Cytotoxic T cell (primary cell): ENCODE results near the gene INHBC.

DNA sequence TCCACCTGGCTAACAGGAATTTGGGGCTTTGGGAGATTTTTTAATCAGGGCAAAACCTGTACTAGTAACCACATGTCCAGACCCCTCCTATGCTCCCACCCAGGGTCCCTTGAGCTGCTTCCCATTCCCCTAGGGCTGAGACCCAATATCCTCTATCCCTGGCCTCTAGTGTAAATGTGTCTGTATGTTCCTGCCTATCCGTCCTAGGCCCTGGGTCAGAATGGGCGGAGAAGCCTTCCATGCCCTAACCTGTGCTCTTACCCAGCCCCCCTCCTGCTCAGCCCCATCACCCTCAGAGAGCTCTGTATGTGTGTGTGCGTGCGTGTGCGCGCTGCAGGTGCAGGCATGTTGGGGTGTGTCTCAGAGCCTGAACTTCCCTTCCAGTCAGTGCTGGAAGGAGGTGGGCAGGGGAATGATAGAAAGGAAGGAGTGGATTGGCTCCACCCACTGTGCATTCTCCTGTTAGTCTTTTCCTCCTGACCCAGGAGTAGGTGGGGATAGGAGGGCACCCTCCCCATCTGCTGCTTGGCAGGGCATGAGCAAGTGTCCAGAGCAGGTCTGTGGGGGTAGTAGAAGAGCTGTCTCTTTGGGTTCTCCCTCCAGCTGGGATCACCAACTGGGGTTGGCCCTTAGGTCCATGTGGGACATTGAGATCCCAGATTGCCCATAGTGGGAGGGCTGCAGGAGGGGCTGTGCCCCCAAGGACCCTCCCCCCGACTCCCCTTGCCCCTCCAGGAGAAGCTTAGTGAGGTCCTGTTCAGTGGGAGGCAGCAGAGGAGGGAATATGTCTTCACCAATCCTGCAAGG, 7.3 kb downstream of the NAB2 start:
- PRO-cap, 2 experiments, result no peak in any of the 2 experiments

DNA sequence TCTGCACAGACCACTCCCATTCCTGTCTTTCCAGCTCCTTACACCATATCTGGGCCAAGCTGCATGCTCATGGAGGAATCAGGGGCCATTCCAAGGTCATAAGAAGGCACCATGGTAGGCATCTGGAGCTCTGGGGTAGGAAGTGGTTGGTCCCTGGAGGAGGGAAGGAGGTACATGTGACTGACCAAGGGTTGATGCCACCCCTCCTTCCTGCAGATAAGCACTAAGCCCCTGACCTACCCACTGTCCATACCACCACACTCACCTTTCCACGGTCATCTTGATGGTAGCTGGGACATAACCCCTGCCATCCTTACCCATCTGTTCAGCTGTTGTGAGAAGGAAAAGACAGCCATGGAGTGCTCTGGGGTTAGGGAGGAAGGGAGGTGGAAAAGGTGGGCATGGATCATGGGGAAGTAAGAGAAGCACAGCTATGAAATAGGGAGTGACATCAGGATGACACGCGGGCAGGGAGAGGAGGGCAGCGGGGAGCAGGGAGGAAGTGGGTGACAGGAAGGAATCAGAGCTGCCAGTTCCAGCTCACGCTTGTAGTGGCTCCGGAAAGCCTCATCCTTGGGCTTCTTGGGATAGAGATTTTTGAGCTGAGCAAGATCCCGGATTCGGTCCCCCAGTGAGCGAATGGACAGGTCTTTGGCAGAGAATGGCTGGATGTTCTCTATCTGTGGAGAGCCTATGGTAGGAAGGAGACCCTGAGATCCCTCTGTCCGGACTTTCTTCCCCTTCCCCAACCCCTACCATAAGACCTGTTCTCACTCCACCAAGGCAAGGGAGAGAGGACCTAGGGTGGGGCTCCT, 10.0 kb downstream of the NAB2 start:
- PRO-cap, 2 experiments, result no peak in any of the 2 experiments

DNA sequence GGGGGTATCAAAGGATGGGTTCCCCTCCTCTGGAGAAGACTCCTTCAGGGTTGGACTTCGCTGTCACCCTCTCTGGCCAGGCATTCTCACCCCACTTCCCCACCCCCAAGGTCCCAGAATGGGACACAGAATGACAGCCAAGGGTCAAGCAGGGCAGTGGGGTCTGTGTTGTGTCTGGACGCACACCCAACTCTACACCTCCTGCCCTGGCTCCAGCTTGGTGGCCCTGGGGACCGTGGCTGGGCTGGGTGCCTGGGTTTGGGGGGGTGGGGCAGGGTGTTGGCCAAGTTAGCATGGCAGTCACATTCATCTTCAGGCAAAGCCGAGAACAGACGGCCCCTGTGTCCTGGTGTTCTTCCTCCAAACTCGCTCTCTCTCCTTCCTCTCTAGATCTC, 5.6 kb downstream of the LRP1 start:
- PRO-cap, 2 experiments, result no peak in any of the 2 experiments

DNA sequence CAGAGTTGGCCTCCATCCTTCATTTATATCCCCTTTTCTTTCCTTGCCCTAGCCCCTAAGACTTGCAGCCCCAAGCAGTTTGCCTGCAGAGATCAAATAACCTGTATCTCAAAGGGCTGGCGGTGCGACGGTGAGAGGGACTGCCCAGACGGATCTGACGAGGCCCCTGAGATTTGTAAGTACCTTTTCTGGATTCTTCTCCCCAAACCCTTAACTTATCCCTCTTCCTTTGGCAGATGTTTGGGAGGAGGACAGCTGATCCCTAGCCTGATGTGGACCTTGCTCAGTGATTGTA, 10.1 kb downstream of the LRP1 start:
- PRO-cap, 2 experiments, result no peak in any of the 2 experiments

DNA sequence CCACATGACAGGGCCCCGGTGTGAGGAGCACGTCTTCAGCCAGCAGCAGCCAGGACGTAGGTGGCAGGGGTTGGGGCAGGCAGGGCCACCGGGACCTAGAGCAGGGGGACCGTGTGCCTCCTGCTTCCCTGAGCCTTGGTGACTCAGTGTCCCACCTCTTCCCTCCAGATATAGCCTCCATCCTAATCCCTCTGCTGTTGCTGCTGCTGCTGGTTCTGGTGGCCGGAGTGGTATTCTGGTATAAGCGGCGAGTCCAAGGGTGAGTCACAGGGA, 4.9 kb upstream of the NXPH4 start:
- PRO-cap, 2 experiments, result no peak in any of the 2 experiments

GRCh38 chr12:57215659-57216229, 850 bp upstream of the NXPH4 start:
- PRO-cap, 2 experiments, result no peak in any of the 2 experiments

DNA sequence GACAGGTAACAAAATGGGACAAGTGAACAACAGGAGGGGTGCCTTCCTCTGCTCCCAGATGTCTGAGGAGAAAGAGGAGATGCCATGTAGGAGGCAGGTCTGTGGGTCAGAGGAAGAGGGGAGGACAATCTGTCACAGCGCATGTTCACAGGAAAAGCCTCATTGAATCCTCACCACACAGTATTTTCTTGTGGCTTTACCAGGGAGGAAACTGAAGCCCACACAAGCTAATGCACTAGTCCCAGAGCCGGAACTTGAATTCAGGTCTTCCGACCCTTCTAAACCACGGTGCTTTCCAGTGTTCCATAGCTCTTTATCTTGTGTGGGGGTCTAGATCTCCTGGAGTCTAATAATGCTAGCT, 489 bp upstream of the SHMT2 start:
- PRO-cap, 2 experiments, result no peak in any of the 2 experiments

DNA sequence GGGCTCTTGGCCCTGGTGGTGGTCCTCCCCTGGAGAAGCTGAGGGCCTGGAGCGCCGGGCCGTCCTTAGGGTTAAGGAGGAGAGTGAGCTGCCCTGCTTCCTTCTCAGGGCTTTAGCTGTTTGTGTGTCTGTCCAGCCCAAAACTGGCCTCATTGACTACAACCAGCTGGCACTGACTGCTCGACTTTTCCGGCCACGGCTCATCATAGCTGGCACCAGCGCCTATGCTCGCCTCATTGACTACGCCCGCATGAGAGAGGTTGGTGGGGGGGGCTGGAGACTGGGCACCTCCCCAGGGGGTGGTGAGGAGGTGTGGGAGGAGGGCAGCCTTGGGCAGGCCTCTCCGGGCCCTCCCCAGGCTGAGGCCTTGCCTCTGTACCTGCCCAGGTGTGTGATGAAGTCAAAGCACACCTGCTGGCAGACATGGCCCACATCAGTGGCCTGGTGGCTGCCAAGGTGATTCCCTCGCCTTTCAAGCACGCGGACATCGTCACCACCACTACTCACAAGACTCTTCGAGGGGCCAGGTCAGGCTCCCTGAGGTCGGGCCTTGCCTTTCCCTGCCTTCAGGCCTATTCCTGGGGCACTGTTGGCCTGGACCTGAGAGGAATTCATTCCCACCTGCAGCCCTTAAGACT, 2.9 kb downstream of the SHMT2 start:
- PRO-cap, 2 experiments, result no peak in any of the 2 experiments

- PRO-cap, 2 experiments, result no peak in any of the 2 experiments
Observed at GRCh38 chr12:57259209-57260092, 8.5 kb upstream of the STAC3 start.

GRCh38 chr12:57297640-57298311, 46.8 kb upstream of the STAC3 start:
- PRO-cap, 2 experiments, result no peak in any of the 2 experiments

GRCh38 chr12:57357520-57358033, 73.3 kb downstream of the R3HDM2 start:
- PRO-cap, 2 experiments, result no peak in any of the 2 experiments

DNA sequence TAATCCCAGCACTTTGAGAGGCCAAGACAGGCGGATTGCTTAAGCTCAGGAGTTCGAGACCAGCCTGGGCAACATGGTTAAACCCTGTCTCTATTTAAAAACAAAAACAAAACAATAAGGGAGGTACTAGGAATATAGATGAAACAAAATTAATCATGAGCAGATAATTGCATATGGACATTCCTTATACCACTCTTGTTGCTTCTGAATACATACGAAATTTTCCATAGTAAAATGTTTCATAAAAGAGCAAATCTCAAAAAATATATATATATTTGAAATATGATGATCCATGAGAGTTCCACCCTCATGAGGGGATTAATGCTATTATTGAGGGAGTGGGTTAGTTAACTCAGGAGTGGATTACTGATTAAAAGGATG, 22.4 kb downstream of the R3HDM2 start:
- PRO-cap, 2 experiments, result no peak in any of the 2 experiments

- PRO-cap, 2 experiments, result no peak in any of the 2 experiments
Observed at GRCh38 chr12:57434314-57435231, at the start of gene INHBC. TSS of gene INHBC (plus strand) at chr12:57434784.

GRCh38 chr12:57451896-57453167, 2.8 kb upstream of the INHBE start:
- PRO-cap, 2 experiments, result no peak in any of the 2 experiments

GRCh38 chr12:57456497-57457015, 1.4 kb downstream of the INHBE start:
- PRO-cap, 2 experiments, result no peak in any of the 2 experiments

DNA sequence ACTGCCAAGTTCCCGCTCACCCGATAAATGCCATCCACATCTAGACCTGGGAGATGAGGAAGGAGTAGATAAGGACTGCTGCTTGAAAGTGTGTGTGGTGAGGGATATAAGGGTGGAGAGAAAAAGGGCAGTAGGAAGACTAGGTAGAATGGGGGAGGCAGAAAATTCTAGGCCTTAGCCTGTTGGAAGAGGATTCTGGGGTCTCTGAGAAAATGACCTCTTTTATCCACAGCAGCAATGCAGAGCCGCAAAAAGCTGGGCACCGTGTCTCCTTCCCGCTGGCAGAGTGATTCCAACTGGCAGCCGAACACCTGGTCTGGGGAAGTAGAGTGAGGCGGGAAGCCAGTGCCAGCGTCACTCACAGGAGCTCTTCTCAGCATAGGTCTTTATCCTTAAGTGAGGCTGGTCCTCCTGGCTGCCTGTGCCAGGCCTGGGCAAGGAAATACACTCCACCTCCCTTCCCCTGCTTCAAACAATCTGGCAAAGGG, 5.0 kb downstream of the ARHGAP9 start:
- PRO-cap, 2 experiments, result no peak in any of the 2 experiments

DNA sequence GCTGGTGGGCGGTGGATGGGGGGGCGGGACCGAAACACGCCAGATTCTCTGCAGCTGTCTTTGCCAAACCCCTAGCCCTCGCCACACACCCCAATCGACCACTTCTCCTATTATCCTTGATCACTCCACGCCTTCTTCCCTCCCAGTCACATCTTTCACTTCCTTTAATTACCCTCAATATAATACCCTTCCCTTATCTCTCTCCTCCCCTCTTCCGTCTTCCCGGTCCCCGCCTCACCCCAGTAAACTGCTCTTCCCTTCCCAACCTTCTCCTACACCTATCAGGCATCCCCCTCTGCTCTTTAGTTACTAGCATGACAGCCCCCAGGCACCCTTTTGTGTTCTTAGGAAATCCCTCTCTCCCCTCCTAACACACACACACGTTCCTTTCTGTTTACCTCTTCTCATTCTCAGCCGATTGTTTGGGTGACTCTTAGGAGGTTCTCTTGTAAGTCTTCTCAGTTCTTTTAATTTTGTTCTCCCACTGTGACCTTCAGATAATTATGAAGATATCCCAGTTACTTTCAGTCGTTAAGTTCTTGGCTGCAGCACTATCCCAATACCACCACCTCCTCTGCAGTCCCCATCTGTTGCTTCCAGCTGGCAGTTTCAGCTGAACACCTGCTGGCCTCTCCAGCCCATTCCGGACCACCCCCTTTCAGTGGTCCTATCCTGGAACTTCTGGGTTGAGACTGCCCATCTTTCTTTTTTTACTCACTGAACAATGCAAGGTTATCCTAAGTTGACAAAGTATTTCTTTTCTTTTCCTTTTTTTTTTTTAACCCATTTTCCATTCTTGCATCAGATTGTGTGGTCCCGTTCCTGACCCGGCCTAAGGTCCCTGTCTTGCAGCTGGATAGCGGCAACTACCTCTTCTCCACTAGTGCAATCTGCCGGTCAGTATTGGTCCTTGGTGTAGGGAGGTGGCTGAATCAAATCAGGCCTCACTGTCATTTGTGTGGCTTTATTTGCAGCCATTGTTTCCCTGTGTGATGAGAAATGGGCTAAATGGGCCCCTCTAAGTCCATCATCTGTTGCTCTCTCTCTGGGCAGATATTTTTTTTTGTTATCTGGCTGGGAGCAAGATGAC, 691 bp downstream of the MARS1 start:
- PRO-cap, 2 experiments, result no peak in any of the 2 experiments

- PRO-cap, 2 experiments, result no peak in any of the 2 experiments
Observed at GRCh38 chr12:57525548-57525949, 2.9 kb downstream of the MBD6 start.

DNA sequence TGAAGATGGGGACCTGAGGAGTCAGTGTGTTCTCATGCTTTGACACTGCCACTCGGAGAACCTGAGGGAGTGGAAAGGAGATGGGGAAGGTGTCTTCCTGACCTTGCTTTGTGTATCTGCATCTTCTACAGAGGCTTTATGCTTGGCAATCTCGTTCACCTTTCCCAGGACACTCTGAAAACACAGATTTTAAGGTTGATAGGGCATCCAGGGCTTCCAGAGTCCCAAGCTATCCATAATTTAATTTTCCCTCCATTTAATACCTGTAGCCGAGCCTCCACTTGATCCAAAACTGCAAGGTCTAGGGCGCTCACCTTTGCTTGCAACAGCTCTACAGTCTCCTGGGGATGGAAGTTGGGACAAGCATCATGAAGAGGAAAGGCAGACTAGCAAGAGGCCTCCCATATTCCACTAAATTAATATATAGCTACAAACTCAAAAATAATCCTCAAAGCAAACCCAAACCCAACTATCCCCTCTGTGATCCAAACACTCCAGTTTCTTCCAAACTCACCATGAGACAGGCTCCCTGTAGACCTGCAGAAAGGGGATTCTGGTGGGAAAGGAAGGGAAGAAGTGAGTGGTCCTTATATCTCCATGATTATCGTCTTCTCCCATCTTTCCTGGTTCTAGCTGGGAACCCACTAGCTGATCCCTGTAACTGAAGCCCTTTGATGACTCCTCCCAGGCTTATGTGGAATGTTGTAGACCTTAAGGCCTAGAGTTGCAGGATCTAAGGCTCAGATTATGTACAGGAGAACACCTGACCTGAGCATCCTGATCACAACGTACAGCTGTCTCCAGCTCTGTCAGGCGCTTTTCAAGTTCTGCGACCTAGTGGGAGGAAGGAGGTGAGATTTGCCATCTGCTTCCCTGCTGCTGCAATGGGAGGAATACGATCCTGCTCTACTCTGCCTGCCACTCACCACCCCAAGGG, 10.1 kb downstream of the MBD6 start:
- PRO-cap, 2 experiments, result no peak in any of the 2 experiments

DNA sequence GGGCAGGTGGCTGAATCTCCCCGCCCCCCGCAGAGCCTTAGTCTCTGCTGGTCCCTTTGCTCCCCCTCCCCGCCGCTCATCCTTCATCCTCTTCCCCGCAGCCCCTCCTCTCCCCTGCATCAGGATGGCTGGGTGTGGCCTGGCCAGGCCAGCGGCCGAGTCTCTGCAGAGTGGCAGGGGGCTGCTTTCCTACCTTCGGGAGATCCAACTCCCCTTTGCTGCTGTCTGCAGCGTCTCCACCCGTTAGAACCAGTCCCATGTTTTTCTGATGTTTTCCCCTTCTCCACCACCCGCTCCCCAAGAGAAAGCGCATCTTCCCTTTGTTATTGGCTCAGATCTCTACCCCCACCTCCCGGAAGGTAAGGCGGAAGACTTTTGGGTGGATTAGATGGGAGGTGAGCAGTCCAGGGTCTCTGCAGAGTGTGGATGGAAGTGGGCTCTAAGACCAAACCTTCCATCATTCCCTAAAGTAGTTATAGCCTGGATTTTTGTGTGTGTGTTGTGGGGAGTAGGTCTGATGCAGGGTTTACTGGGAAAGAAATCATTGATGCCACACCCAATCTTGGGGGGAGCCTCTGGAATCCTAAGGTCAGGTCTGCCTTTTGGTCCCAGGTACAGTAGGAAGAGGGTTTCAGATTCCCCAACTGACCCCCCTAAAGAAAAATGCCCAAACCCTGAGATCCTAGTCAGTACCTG, 737 bp downstream of the KIF5A start:
- PRO-cap, 2 experiments, result no peak in any of the 2 experiments